A375 (cell line): ENCODE data around the genes MYBPC3, AGBL2 and NUP160.

- RAMPAGE, long total RNA = no peak
These were observed 21.5 kb downstream of the ARFGAP2 start for GRCh38 chr11:47155130-47155654.

GRCh38 chr11:47177920-47178239 is 1.2 kb upstream of the ARFGAP2 start:
- RAMPAGE, long total RNA = no peak

- RAMPAGE, long total RNA = no peak
These were observed 14.1 kb downstream of the ACP2 start for GRCh38 chr11:47234049-47235285.

DNA sequence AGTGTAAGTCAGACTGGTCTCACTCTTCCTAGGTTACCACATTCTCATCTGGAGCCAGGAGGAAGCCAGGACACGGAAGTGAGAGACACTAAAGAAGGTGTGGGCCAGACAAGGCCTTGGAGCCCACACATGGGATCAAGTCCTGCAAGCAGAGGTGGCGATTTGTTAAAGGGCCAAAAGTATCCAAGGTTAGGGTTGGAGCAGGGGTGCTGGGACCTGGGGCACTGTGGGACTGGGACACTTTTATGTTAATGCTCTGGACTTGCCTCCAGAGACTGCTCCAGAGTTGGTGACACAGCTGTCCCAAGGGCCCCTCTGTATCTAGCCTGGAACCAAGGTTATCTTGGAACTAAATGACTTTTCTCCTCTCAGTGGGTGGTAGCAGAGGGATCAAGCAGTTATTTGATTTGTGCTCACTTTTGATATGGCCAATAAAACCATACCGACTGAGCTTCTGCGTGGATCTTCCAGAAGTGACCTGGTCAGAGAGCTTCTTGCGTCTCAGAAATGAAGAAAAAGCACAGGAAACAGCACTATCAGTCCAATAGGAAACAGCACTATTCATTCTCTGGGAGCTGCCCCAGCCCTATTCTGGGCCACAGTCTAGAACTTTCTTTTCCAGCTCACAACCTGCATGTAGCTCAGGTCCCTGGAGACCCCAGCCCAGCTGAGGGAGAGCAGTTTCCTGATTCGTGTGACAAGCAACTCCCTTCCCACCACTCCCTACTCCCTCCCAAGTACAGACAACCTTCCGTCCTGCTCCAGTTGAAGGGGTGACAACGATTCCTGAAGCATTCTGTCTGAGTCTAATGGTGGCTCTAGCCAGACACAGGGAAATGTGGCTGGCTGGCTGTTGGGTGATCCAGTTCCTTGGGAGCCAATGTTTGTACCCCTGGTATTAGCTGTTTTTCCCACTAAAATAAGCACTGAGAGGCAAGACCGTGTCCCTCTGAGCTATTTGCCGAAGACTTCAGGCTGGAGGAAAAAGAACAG is 9.6 kb downstream of the ACP2 start:
- RAMPAGE, long total RNA = no peak

DNA sequence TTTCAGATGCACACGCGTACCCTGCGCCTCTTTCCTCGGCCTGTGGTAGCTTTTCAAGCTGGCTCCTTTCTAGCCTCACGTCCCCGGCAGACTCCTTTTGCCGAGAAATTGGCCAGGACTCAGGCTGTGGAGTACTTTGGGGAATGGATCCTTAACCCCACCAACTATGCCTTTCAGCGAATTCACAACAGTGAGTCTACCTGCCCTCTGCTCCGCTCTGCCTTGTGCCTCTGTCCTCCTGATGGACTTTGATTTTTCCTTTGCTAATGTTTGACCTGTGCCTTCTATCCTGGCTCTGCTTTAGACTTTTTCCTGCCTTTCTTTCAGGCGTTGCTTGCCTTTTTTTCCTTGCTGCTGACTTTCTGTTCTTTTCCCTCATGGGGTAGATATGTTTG is 24.6 kb downstream of the NR1H3 start:
- RAMPAGE, long total RNA = no peak

DNA sequence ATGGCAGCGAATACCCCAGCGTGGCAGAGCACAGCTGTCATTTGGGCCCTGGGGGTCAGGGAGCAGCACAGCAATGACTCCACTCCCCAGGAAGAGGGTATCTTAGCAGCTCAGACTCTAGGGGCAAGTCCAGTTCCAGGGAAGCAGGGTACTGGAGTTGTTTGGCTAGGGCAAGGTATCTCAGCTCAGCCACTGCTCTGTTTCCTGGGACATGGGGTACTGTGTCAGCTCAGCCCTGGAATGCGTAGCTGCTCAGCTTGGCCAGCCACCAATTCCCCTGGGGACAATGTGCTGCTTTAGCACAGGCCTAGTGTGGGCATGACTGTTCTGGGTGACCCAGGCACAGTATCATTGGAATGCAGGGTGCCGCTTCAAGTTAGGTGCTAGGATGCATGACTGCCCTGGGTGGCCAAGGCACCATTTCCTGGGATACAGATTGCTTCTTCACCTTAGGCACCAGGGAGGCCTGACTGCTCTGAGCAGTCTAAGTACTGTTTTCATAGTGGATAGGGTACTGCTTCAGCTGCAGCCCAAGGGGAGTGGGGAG is 46.8 kb downstream of the MYBPC3 start:
- RAMPAGE, long total RNA = no peak

DNA sequence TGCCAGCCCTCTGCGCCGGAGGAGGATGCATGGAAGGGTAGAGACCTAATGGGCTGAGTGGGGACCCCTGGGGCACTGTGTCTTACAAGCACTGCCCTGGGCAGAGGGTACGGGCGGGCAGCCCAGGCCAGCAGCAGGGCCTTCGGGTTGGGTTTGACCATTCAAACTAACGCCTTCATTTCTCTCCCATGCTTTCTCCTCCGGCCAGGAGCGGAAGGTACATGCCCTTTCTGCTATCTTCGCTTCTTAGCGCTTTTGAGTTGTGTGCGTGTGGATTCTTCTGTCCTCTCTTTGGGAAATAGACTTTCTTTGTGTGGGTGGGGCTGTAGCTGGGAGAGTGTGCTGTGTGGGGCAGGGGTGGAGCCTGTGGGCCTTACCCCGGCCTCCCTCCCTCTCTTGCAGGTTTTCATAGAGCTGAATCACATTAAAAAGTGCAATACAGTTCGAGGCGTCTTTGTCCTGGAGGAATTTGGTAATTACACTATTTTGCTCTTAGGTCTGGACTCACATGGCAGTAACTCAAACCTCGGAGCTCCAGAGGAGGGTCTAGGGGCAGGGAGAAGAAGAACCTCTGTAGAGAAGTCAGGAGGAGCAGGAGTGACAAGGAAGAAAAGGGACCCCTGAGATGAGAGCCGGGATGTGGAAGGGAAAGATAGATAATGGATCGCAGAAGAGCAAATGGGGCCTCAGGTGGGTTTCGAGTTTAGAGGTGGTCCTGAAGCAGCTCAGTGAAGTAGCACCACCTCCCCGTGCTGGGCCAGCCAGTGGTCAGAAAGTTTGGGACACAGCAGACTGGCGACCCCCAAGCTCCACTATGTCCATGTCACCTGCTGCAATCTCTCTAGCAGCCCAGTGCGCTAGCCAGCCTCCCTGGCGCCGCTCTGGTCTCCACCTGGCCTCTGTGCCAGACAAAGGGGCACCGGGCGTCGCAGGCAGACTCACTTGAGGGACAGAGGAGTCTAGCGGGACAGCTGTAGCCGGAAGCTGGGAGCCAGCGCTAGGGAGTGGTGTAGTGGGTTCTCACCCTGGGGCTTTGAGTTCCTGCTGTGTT is 25.8 kb downstream of the MYBPC3 start:
- RAMPAGE, long total RNA = no peak

DNA sequence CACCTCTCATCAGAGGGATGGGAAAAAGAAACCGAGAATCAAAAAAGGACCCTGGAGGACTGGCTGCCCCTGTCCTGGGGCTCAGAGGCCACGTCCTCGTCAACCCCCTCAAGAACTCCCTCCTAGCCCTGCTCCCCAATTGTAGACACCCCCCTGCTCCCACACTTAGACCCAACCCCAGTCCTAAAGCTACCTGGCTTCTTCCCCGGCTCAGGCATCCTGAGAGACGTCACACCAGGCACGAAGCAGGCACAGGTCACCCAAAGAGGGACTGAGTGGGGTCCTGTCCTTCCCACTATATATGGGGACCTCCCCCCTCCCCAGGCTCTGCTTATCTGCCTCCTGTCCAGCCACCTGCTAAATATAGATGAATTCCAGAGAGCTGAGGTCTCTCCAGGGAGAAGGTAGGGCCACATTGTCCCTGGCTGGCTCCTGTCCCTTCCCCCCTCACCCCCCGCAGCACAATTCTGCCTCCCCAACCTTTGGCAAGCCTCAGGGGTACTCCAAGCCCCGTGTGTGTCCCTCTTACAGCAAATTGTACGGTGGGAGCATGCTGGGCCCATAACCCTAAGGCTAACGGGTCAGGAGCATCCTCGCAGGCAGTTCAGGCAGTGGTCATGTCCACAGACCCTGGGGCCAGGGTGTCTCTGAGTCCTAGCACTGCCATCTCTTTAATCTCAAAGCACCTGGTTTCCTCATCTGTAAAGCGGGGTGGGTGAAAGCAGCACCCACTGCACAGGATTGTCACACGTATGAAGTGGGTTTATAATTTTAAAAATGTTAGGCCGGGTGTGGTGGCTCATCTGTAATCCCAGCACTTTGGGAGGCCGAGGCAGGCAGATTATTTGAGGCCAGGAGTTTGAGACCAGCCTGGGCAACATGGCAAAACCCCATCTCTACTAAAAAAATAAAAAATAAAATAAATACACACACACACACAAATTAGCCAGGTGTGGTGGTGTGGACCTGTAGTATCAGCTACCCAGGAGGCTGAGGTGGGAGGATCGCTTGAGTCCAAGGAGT is at the start of gene MYBPC3:
TSS of gene MYBPC3 (minus strand) at position 273 of the 1,023 bp plus-strand sequence.
- RAMPAGE, long total RNA = no peak

GRCh38 chr11:47357260-47357805 is 4.8 kb upstream of the MYBPC3 start:
- RAMPAGE, long total RNA = no peak

DNA sequence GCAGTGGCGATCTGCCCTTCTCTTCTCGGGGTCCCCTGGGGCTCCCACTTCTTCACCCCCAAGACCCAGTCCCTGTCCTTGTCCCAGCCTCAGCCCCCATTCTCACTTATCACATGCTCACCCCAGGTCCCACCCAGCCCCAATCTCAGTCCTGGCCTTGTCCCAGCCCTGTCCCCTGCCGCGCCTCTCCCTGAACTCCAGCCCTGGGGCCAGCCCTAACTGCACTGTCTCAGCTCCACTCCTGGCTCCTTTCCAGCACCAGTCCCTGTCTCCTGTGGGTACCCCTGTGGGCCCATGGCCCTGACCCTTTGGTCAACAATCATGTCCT is 902 bp downstream of the SPI1 start:
- RAMPAGE, long total RNA = no peak

DNA sequence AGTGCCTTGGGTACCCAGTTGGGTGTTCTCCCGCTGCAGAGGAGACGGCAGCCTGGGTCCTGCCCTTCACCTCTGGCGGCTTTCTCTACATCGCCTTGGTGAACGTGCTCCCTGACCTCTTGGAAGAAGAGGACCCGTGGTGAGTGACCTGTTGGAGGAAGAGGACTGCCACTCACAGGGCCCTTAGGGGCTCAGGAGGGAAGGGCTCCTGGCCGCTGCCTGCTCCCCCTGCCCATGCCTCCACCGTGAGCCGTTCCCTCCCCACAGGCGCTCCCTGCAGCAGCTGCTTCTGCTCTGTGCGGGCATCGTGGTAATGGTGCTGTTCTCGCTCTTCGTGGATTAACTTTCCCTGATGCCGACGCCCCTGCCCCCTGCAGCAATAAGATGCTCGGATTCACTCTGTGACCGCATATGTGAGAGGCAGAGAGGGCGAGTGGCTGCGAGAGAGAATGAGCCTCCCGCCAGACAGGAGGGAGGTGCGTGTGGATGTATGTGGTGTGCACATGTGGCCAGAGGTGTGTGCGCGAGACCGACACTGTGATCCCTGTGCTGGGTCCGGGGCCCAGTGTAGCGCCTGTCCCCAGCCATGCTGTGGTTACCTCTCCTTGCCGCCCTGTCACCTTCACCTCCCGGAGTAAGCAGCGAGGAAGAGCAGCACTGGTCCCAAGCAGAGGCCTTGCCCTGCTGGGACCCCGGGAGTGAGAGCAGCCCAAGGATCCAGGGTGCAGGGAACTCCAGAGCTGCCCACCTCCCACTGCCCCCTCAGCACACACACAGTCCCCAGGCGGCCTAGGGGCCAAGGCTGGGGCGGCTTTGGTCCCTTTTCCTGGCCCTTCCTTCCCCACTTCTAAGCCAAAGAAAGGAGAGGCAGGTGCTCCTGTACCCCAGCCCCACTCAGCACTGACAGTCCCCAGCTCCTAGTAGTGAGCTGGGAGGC is 6.9 kb downstream of the SLC39A13 start:
- RAMPAGE, long total RNA = no peak

DNA sequence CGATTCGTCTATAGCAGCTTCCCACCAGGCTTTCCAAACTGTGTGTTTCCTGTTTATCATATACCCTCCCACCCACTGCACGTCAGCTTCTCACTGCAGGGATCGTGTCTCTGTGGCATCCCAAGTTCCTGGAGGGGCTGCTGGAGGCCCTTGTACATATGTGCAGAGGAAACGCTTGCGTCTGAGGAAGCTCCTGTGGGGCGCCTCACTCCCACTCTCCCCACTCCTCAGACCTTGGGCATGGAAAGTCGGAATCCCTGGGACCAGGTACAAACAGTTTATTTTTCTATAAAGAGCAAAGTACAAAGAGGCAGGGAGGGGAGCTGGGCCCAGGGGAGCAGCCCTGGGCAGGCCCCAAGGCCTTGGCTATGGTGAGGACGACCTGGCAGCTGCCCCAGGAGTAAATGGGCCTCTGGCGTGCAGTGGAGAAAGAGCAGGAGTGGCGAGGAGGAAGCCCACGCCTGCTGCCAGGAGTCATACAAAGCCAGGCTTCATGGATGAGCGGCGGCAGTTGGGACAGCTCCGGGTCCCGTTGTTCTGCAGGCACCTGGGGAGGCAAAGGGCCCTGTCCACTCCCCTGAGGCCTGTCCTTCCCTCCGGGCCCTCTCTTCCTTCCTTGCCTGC is 11.3 kb downstream of the RAPSN start:
- RAMPAGE, long total RNA = no peak

DNA sequence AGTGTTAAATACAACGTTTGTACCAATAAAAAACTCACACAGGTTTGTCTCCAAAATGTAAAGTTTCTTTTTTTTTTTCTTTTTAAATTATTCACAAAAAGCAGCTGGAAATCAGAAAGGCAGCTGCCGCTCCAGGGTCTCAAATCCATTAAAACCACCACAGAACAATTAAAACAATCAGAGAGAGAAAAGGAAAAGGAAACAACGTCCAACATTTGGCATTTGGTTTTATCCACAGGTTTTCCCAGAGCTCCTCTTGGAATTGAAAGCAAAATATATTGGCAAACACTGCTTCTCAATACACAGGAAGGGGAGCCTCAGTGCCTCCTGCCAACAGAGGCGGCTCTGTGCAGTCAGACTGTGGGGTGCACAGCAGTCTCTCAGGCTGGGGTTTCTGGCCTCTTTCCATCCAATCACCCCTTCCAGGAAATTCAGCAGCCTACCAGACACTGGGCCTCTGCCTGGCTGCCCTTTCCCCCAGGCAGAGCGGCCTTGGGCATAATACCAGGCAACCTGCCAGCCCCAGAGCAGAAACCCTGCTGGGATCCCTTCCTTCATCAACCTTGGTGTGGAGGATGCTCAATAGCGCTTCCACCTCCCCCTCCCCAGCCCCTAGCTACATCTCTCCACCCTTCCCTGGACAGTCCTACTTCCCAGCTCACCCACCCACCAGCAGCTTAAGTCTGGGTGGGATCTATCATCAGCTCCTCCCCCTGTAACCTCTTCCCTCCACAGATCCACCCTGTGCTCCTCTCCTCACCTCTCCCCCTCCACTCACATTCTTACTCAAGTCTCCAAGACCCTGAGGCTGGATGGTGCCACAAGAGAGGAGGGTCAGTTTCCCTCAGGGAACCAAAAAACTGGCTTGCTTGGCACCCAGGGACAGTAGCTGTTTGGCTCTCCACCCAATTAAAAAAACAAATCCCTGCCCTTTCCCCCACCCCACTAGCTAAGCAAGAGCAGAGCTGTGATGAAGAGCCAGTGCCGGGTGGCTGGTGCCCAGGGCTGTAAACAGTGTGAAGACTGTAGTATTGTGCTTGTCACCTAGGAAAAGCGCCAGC is 17.9 kb upstream of the RAPSN start:
- RAMPAGE, long total RNA = no peak

DNA sequence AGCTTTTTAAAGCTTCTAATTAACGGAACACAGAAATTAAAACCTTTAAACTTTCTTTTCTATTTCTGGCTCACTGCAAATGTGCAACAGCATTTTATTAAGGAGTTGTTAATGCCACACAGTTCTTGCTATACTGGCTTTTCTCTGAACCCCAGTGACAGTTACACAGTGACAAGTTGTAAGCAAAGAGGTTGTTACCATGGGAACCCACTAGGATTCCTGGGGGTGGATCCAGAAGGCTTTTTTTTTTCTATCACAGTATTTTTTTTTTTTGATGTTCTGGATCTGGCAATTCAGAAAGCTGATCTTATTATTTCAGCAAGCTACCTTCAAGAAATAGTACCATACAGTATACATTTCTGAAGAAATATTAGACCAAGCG is 20.1 kb downstream of the CELF1 start:
- RAMPAGE, long total RNA = no peak

- RAMPAGE, long total RNA = no peak
These were observed 3.6 kb downstream of the FAM180B start for GRCh38 chr11:47589921-47590651.

- RAMPAGE, long total RNA = no peak
These were observed at the start of gene AGBL2 for GRCh38 chr11:47714397-47715886. Gene AGBL2, minus strand, starts transcription at chr11:47715369.

DNA sequence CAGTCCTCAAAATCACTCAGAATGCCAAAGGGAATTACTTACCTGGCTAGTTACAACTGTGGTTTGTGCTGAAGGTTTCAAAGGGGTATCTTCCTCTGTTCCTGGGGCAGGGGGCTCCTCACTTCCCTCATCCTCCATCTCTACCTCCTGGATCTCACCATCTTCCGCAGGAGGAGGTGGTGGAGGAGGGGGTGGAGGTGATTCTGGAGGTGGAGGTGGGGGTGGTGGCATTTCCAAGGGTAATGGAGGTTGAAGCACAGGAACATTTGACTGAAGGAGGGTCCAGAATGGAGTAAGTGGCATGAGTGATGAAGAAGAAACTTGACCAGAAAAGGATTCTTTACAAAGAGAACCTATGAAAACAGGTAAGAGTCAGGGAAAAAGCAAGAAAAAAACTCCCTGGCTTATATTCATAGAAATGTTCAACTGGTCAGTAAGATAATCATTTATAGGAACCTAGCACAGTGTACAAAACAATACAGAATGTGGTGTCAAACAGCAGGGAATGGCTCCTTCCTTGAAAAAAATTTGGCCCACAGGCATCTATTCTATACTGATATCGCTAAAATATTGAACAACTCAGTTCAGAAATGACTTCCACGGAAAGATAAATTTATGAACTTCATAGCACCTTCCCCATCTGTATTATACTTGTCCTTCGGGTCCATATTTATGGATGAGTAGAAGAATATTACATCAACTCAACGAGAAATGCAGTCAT is 9.4 kb upstream of the AGBL2 start:
- RAMPAGE, long total RNA = no peak

DNA sequence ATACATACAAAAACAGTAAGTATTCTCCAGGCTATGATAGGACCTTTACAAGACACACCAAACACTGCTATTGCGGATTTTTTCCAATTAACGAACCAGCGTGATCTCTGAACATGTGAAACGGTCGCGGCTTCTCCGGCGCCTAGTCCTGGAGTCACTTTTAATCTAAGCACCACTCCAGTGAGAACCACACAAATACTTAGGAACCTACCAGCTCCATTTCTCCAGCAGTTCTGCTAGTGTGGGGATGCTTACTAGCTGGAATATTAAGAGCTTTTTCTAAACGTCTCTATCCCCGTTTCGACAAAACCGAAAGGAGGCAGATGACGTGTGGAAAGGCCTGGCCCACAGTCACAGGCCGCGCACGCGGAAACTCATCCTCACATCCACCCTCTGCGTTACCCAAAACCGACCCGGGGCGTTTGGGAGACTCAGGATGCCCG is 755 bp downstream of the FNBP4 start:
- RAMPAGE, long total RNA = no peak

DNA sequence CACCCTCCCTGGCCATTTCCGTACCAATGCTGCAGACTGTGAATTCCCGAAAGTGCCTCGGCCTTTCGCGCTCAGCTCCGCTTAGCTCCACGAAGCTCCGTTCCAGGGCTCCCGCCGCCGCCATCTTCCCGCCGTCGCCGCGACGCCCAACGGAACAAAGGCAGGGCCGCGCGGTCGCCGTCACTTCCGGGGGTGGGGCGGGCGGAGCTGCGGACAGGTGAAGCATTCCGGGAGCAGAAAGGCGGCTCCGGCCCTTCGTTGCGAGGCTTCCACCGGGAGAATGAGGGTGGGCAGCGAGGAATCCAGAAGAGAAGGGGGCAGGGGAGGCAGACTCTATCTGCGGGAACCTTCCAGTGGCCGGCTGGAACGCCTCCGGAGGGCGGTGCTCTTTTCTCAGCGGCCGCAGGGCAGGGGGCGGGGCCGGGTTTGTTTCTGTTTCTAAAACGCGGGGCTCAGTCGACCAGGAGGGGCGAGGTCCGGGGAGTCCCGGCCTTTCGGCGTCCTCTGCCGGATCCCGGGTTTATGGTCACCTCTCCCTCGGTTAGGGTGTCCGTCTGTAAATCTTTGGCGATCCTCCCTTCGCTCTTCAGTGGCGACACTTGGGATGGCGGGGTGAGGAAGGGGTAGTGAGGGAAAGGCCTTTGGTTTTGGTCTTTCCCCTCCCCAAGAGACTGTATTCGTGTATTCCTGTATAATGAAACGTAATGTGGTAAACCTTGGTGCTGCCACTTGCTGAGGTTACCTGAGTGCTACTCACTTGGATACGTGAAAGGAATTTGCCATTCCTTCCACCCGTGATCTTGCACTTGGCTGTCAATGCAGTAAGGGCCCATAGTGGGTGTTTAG is at the start of gene NUP160:
TSS of gene NUP160 (minus strand) at position 156 of the 846 bp plus-strand sequence.
- RAMPAGE, long total RNA = no peak

GRCh38 chr11:47990321-47990669 is 9.9 kb downstream of the PTPRJ start:
- RAMPAGE, long total RNA = no peak